Non-pigmented ciliary epithelial cell (primary cell): ENCODE data around the gene BTBD3.

GRCh38 chr20:10619285-10620091 lies 54.3 kb downstream of the JAG1 start:
- RRBS, result no CpG with 5 or more reads among the region's 6 CpGs

- RRBS, result 47% methylated on average over 1 of the region's 19 CpGs
These were observed 51.0 kb downstream of the JAG1 start for GRCh38 chr20:10622486-10623533.

GRCh38 chr20:10653330-10654193 lies 20.2 kb downstream of the JAG1 start:
- RRBS, result no CpG with 5 or more reads among the region's 16 CpGs

DNA sequence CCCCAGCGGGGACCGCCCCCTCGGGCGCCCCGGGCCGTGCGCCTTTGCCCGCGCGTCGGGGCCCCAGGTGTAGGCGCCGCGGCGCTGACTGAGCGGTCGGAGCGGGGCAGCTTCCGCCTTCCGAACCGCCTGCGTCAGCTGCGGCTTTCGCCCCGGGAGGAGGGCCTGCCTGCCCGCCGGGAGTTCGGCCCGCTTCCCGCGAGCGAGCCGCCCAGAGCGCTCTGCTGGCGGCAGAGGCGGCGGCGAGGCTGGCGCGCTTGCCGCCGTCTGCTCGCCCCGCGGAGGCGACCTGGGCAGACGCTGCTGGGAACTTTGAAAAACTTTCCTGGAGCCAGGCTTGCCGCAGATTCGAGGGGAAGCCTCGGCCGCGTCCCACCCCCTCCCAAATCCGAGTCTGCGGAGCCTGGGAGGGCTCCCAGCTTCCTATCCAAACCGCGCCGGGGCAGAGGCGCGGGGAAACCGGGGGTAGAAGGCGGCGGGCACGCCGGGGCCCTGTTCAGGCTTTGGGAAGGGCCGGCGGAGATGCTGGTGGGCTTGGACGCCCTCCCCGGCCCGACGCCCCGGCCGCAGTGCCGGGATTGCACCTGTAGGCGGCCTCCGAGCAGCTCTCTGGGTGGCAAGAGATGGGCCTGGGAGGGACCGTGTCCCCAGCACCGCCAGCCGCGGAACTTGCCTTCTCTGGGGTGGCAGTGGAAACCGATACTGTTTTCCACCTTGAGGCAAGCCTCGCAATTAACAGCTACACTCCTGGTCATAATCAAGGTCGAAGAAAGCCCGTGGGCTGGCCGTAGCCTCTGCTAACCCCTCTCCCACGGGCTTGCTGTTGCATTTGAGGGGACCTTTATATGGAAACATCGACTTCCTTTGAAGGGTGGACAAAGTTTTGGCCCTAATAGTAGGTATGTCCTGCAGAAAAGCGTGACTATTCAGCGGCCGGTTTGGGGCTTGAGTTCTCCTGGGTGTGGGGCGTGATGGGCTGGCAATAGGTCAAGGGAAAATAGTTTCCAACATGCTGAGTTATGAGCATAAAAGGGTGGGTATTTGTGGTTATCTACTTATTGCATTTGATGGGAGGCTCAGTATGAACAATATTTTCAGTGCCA lies 851 bp upstream of the JAG1 start:
- RRBS, result no CpG with 5 or more reads among the region's 90 CpGs

- RRBS, result no CpG with 5 or more reads among the region's 3 CpGs
These were observed 341.9 kb upstream of the JAG1 start for GRCh38 chr20:11015792-11016007.

DNA sequence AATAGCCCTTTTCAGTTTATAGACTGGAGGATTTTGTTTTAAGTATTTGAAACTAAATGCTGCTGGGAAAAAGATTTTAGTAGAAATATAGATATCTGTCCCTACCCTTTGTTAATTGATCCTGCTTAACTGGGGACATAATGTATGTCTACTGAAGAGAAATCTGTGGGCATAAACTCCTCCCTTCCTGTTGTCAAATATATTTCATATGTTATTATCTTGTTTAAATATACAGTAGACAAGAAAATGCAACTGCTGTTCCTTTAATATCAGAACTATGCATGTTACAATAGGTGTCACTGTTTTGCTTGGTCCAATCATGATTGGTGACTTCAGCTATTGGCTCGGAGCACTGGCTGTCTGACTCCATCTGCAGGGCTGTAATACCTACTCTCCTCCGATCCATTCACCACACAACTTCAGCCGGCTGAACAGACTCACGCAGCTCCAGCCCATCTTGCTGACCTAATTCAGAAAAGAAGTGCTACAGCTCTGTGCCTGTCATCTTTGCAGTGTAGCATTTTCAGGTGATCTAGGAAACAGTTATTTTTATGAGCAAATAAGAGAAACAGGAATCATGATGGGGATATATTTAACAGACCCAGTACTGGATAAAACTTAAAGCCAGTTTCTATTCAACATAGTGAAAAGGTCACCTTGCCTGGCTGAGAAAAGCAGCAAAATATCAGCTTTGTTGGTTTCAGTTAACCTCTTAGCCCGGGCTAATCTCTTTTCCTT lies at the start of gene BTBD3:
Gene BTBD3, plus strand, starts transcription at position 409 of the 738 bp plus-strand sequence.
- RRBS, result no CpG with 5 or more reads among the region's 5 CpGs

DNA sequence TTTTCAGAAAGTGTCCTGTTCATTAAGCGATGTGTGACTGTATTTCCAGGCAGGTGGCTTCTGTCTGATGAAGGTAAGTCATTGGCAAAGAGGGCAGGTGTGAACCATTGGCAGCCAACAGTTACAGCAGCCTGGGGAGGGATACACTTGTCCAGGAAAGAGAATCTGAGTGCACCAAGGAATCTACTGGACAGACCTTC lies 130.5 kb downstream of the BTBD3 start:
- RRBS, result no CpG with 5 or more reads among the region's 1 CpG

DNA sequence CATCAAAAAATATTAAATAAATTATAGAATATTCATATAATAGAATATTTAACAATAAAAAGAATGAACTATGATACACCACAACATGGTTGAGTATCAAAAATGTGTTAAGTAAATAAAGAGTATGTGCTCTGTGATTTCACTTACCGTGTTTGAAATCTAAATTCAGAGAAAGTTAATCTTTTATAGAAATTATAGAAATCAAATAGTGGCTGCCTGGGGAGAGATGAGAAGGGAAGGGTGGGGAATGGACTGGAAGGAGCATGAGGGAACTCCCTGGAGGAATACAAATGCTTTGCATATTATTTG lies 30.9 kb upstream of the SPTLC3 start:
- RRBS, result no CpG with 5 or more reads among the region's 1 CpG

- RRBS, result no CpG with 5 or more reads among the region's 9 CpGs
These were observed 1.2 kb downstream of the SPTLC3 start for GRCh38 chr20:13009613-13010685.

- RRBS, result no CpG with 5 or more reads among the region's 2 CpGs
These were observed 179.4 kb downstream of the TASP1 start for GRCh38 chr20:13459189-13459774.

DNA sequence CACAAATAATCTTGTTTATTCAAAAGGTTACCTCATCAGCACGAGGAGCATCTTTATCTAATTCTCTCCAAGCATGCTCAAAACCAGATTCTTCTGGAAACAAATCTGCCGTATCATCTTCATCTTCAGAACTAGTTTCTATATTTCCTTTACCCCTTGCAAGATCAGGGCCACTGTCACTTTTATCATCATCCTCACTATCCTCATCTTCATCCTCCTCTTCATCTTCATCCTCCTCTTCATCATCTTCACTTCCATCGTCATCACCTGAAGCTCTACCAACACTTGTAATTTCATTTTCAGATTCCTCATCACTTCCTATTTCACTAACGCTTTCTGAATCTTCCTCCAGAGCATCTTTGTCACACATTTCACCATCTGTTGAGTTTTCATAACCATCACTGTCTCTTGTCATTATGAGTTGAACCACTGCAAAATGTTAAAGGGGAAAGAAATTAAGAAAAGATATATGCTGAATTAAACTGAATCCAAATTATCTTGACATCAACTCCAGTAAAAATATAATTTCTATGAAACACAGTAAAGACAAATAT lies 8.8 kb downstream of the ESF1 start:
- RRBS, result no CpG with 5 or more reads among the region's 4 CpGs

- RRBS, result no CpG with 5 or more reads among the region's 3 CpGs
These were observed 66.3 kb downstream of the NDUFAF5 start for GRCh38 chr20:13851141-13851507.

GRCh38 chr20:14286809-14287062 lies 50.7 kb downstream of the FLRT3 start:
- RRBS, result no CpG with 5 or more reads among the region's 1 CpG

DNA sequence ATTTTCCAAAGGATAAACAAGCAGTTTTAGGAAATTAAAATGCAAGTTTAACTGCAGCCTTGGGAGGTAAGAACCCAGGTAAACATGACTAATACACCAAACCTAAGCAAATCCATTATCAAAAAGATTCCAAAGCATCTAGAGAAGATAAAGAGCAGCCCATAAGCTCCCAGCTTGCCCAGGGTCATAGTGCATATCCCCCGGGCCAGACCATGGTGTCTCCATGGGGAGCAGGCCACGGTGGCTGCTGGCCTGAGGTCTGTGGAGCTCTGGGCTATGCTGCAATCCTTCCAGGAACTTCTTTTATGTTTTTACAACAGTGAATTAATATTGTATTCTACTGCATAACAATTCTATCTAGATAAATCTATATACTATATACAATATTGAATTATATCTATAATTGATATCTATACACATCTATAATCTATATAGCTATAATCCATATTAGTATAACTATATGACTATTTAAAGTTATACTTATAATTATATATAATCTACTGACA lies 278.2 kb downstream of the KIF16B start:
- RRBS, result no CpG with 5 or more reads among the region's 2 CpGs

DNA sequence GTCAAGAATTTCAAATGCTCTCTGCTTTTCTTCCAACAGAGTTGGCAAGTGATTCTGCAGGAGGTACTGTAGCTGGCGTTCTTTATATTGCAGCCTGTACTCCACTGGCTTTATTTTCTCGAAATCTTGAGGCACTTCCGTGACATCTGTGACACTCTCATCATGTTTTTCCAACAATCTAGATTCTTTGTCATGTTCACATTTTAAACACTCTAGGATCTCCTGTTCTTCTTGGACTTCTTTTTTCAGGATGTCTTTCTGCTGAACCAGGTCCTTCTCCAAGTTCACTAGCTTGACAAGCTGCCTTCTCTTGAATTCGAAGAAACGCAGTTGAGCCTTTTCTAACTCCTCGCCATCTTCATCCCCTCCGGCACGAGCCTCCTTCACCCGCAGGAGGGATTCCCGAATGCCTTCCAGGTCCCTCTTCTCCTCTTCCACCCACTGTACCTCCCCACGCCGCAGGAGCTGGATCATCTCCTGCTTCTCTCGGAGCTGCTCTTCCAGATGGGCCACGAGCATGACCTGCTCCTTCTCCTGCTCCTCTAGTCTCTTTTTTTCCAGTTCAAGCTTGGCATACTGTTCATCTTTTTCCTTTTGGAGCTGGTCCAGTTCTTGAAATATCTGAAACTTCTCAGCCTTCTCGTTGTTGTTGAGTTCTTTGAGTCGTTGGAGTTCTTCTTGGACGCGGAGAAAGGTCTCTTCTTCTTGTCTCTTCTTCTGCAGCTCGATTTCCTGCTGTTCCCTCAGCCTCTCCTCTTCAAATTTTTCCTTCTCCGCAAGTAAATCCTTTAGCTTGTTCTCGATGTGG lies 193.8 kb downstream of the KIF16B start:
- RRBS, result no CpG with 5 or more reads among the region's 21 CpGs

GRCh38 chr20:17227820-17228519 lies 1.1 kb downstream of the PCSK2 start:
- RRBS, result 1% methylated on average over 8 of the region's 29 CpGs

- RRBS, result no CpG with 5 or more reads among the region's 7 CpGs
These were observed 12.2 kb upstream of the DSTN start for GRCh38 chr20:17557426-17558270.

GRCh38 chr20:17637411-17637940 lies 44.6 kb downstream of the RRBP1 start:
- RRBS, result no CpG with 5 or more reads among the region's 8 CpGs

DNA sequence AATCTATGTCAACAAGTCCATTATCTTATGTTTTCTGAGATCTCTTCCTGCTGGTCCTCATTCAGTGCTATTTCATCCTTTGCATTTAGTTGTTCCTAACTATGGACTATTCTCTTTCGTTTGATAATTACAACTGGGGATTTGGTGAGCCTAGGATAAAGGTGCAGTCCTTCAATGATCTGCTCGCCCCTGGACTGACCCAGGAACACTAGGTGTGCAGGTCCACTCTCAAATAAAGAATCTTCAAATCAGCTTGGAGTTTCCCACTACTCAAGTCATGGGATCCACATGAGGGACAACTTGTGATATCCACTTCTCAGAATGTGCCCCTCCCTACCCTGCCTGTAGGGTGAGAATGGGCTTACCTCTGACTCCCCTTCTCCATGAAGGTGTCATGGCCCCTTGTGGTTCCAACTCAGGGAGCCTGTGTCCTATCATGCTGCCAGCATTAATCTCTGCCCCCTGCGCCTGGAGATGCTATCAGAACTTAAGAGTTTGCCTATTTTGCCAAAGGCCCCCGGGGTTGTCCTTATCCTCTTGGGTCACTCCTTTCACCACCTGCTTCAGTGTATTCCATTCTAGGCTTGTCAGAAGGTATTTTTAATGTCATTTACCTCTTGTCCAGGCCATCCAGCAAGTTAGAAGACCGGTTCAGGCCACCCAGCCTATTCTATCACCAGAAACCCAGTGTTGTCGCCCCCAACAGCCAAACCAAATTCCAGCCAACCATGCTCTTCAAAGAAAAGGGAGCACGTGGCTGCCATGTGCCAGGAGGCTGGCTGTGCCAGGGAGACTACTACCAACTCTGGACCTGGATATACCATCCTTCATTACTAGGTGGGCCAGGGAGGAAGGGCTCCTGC lies 10.6 kb downstream of the RRBP1 start:
- RRBS, result no CpG with 5 or more reads among the region's 7 CpGs